SJSA1 (cell line): Measurements from ENCODE around the genes OPN1MW, CTAG1B and CLIC2.

DNA sequence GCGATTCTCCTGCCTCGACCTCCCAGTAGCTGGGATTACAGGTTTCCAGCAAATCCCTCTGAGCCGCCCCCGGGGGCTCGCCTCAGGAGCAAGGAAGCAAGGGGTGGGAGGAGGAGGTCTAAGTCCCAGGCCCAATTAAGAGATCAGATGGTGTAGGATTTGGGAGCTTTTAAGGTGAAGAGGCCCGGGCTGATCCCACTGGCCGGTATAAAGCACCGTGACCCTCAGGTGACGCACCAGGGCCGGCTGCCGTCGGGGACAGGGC, at the start of gene OPN1MW:
Gene OPN1MW, plus strand, starts transcription at position 195 of the 265 bp plus-strand sequence.
- RAMPAGE, long total RNA = no peak

GRCh38 chrX:154382301-154382550, 3.1 kb downstream of the EMD start:
- RAMPAGE, long total RNA = no peak

DNA sequence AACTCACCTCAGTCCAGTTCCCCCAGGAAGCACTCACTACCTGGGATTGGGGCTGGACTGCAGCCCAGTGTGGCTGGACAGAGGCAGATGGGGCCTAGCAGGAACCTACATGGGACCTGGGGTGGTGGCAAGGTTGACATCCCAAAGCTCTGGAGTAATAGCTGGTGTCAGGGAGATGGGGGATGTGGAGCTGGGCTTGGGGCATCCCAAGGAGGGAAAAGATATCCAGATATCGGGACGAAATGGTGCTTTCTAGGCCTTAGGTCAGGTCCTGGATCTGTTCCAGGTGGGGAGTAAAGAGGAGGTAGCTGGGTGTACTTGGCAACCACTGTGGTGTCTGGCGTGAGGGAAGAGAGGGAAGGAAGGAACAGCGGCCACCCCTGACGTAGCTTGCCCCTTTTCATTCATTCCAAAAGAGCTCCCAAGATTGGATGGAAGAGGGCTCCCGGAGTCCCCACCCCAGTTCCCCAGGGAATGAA, 4.4 kb downstream of the EMD start:
- RAMPAGE, long total RNA = no peak

- RAMPAGE, long total RNA = no peak
Measured at GRCh38 chrX:154398444-154399483, 587 bp downstream of the RPL10 start.

GRCh38 chrX:154458445-154458769, 326 bp downstream of the PLXNA3 start:
- RAMPAGE, long total RNA = no peak

DNA sequence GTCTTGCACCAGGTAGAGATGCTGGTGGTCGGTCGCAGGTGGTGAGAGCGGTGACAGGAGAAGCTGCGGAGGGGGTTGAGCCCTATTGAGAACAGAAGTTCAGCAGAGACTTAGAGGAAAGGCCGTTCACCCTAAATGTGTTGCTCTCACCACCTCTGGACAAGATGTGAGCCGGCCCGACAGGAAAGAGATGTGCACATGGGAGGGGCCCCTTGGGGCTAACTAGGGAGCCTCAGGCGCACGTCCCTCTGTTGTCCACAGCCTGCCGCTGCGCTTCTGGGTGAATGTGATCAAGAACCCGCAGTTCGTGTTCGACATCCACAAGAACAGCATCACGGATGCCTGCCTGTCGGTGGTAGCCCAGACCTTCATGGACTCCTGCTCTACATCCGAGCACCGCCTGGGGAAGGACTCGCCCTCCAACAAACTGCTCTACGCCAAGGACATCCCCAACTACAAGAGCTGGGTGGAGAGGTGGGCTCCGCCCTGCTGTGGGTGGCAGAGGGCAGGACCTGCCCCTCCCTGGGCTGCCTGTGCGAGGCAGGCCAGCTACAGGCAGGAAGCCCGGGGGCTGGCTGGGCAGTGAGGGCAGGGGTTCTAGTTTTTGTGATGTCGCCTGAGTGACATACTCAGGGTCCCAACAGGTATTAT, 8.1 kb downstream of the LAGE3 start:
- RAMPAGE, long total RNA = no peak

- RAMPAGE, long total RNA = no peak
Measured at GRCh38 chrX:154489788-154490496, 487 bp downstream of the SLC10A3 start.

DNA sequence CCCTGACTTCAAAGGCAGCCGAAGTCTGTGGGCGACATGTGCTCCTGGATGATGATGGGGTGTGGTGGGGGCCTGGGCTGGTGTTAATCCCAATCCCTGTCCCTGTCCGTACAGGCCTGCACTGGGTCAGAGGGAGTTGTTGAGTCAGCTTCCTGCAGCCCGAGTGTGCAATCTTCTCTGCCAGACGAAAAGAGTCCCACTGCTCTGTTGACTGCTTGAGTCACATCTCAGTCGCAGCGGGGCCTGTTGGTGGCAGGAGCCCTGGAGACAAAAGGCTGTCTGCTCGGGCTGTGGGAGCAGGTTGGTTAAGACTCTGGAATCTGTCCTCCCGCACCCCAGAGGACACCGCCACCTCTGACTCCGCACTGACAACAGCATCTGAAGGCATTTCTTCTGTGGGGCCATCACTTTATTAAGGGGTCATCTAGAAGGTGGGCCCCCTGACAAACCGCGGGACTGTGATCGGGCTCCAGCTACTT, 10.2 kb downstream of the FAM3A start:
- RAMPAGE, long total RNA = no peak

GRCh38 chrX:154619126-154619591, at the start of gene CTAG1B:
CTAG1B (minus strand) TSS chrX:154619282.
- RAMPAGE, long total RNA = no peak

DNA sequence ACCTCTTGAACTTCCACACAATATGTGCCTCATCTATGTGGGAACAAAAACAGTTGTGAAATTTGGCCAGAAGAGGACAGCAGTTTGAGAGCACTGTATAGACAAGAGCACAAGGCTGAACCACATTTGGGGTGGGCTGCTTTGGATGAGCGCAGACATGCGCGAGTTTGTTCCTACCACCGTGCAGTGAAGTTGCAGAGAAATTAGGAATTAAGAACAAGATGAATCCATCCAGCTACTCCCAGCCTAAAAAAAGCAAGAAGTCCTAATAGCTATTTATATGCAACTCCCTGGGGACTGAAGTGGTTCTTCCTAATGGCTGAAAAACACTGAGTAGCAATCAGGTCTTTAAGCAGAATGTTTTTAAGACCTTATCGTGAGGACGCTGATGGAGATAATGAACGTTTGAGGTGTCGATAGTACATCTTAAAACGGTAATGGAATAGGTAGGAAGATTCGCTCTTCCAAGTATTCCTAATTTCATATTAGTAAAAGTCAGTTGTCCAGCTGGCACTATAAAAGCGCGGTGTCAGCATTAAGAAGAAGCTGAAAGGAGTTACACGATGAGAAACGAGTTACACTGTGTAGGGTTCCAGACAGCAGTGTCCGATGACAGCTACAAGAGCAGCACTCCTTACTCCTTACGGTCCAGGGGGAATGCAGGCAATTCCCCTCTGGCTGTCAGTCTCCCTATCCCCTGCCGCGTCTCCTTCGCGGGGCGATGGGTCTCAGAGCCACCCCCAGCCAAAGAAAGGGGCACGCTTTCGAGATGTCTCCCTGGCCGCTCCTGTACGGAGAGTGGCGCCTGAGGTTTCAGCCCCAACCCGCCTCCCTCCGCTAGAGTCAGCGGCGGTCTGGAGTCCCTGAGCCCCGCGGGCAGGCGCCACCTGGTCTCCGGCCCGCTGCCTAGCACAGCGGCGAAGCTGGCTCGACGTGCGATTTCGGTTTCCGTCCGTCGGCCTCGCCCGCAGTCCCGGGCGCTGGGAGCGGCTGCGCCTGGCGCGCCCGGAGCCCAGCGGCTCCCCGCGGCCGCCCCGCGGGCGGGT, 691 bp downstream of the GAB3 start:
- RAMPAGE, long total RNA = no peak

- RAMPAGE, long total RNA = no peak
Measured at GRCh38 chrX:155119765-155120252, 48.5 kb downstream of the BRCC3 start.

DNA sequence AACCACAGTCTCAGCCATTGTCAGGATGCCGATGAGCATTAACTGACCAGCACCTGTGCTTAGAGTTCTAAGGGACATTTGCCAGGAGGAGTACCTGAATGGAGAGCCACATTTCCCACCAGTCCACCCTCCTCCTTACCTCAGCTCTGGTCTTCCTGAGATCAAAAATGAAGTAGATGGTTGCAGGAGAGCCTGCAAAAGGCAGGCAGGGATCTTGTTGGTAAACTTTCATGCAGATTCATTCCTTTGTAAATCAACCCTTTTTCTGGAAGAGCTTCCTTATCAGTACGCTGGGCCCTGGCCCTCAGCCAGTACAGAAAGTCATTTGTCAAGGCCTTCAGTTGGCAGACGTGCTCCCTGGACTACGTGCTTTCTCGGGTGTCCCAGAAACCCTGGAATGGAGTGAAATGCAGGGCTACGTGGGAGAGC, 68.7 kb upstream of the VBP1 start:
- RAMPAGE, long total RNA = no peak

DNA sequence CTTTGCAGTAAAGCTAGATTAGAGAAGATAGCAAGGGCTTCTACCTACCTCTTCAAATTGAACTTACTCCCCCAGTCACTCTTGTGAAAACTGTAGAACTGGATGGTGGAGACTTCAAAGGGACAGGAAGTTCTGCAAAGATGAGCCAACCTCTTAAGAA, 27.6 kb upstream of the VBP1 start:
- RAMPAGE, long total RNA = no peak

- RAMPAGE, long total RNA = no peak
Measured at GRCh38 chrX:155334354-155334893, at the start of gene CLIC2. CLIC2 (minus strand) TSS chrX:155334614.

DNA sequence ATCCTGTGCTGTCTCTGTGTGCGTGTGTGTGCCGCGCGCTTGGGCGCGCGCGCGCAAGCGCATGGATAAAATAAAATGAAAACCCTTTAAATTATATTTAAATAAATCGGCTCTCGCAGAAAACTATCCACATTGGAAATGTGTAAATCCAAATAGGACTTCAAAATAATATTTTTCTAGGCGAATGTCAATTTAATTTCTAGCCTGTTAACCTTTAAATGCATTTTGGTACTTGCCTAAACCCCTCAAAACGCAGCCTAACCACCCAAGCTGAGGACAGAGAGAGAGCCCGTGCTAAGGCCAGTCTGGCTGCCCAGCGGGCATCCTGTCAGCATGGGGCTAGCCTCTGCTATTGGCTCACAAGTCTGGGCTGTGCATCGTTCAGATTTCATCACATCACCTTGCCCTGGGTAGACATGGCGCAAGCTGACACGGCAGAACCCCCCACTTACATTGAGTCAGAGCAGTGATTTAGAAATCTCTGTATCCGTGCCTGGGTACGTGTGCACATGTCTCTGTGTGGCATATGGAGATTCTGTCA, 112.9 kb upstream of the VAMP7 start:
- RAMPAGE, long total RNA = no peak